H7 (cell line): ENCODE measurements around a stretch of chr4.

DNA sequence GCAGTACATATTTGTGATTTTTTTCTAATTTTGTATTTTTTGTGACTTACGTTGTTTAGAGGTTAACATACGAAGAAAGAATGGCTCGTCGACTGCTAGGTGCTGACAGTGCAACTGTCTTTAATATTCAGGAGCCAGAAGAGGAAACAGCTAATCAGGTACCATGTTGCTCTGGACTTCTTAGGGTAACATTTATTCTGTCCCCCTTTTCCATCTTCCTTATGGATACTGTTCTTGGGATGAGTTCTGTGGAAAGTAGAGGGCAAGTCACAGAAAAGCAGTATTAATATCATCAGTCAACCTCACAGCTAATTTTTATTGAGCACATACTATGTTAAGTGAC, 115.6 kb downstream of the CBR4 start:
- RAMPAGE, long total RNA: no peak

DNA sequence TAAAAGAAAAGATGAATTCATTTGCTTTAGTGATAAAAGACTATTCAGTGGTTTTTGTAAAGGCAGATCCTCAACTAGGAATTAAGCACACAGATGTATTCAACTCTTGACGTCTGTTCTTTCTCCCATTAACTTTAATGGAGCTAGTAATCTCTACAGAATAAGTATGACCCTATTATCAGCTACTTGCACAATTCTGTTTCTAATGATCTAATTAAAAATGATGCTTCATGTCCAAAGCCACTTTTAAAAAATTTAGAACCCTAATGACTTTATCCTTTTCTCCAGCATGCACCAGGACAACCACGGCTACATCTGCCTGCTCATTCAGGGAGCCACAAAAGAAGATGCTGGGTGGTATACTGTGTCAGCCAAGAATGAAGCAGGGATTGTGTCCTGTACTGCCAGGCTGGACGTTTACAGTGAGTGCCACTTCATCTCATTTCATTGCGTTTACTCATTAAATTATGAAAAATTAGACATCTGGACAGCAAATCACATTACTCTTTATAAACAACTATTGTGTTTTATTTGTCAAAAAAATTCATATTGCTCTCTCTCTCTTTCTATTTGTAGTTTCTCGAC, 85.3 kb downstream of the CBR4 start:
- RAMPAGE, long total RNA: no peak

DNA sequence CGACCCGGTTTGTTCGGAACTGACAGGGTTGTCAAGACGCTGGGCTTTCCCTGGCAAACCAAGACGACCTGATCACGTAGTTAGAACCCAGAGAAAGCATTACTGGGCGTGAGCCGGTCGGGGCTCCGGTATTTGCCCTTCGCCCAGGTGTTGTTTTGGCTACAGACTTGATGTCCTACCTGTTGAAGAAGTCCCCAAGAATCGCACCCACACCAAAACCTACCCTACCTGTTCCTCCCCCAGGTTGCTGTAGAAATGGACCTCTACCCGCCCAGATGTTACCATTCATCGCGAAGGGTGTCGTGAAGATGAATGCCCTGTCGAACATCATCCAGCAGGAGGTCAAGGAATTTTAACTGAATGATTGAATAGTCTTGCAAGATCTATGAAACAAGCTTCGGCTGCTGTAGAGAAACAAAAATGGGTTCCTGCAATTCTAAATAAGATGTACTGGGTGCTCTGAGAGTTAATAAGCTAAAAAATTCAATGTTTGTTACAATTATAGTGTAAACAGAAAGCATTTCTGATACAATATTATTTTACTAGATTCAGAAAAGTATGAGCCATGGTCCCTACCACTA, 576 bp upstream of the CBR4 start:
- RAMPAGE, long total RNA: no peak

GRCh38 chr4:169034933-169035365, 24.9 kb upstream of the CBR4 start:
- RAMPAGE, long total RNA: no peak

- RAMPAGE, long total RNA: no peak
Observed at GRCh38 chr4:169213751-169214603, 56.8 kb downstream of the SH3RF1 start.

- RAMPAGE, long total RNA: no peak
Observed at GRCh38 chr4:169271460-169271853, 701 bp upstream of the SH3RF1 start.

- RAMPAGE, long total RNA: no peak
Observed at GRCh38 chr4:169499178-169499918, 113.0 kb downstream of the NEK1 start.

- RAMPAGE, long total RNA: no peak
Observed at GRCh38 chr4:169622619-169622882, 2.2 kb downstream of the CLCN3 start.

DNA sequence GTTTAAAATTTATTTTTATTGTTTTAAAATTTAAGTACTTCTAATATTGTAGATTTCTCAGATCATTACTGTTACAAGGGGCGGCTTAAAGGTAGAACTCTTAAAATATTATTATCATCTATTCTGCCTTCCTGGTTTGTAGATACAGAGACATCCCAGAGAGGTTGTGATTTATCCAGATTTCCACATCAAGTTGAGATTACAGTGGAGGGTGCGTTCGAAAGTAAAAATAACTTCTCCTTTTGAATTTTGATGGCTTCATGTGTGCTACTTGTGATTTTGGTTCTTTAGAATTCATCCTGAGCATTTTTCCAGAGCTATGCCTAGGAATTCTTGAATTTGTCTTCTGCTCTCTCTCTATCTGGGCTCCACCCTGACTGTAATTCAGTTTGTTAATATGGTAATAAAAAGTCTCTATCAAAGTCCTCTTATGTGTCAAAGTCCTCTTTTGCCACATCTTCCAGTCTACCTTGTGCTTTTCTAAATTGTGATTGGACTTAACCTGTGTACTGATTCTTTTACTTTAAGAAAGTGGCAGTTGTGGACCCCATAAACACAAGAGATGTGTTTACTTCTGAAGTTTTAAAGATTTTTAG, 37.2 kb downstream of the CLCN3 start:
- RAMPAGE, long total RNA: no peak

DNA sequence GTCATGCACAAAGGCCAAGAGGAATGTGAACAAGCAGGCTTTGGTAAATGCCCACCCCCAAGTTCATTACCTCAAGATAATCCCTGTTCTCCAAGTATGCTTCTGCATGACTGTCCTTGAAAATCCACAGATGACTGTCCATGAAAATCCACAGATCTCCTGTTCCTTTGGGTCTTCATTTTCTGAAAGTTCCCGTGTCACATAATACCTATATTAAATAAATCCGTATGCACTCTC, 83.6 kb downstream of the MFAP3L start:
- RAMPAGE, long total RNA: no peak

GRCh38 chr4:170089224-170089654, 517 bp downstream of the AADAT start:
- RAMPAGE, long total RNA: no peak

- RAMPAGE, long total RNA: no peak
Observed at GRCh38 chr4:170091461-170091776, 1.7 kb upstream of the AADAT start.

DNA sequence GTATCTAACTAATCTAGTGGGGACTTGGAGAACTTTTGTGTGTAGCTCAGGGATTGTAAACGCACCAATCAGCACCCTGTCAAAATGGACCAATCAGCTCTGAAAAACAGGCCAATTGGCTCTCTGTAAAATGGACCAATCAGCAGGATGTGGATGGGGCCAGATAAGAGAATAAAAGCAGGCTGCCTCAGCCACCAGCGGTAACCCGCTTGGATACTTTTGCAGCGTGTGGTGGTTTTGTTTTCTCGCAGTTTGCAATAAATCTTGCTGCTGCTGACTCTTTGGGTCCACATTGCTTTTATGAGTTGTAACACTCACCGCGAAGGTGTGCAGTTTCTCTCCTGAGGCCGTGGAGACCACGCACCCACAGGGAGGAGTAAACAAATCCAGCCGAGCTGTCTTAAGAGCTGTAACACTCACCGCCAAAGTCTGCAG, 2.2 kb upstream of the AADAT start:
- RAMPAGE, long total RNA: no peak

DNA sequence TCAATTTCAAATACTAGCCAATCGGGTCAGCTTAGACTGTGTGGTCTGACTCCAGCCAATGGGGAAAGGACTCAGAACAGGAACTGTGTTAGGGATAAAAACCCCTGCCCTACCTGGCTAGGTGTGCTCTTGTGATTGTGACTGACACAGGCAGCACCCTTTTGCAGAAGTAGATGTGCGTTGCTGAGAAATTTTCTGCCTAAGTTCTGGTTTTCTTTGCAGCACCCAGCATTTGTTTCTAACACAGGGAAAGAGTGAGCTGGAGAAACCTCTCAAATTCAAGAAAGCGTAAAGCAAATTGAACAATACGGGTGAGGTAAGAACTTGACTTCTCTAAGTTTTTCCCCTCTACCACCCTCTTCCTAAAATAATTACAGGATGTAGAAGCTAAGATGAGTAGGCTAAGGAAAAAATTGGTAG, 136.7 kb upstream of the AADAT start:
- RAMPAGE, long total RNA: no peak

DNA sequence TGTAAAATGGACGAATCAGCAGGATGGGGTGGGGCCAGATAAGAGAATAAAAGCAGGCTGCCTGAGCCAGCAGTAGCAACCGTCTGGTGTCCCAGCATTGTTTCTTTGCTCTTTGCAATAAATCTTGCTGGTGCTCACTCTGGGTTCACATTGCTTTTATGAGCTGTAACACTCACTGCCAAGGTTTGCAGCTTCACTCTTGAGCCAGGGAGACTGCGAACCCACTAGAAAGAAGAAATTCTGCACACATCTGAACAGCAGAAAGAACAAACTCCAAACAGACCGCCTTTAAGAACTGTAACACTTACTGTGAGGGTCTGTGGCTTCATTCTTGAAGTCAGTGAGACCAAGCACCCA, 769.2 kb upstream of the GALNTL6 start:
- RAMPAGE, long total RNA: no peak

DNA sequence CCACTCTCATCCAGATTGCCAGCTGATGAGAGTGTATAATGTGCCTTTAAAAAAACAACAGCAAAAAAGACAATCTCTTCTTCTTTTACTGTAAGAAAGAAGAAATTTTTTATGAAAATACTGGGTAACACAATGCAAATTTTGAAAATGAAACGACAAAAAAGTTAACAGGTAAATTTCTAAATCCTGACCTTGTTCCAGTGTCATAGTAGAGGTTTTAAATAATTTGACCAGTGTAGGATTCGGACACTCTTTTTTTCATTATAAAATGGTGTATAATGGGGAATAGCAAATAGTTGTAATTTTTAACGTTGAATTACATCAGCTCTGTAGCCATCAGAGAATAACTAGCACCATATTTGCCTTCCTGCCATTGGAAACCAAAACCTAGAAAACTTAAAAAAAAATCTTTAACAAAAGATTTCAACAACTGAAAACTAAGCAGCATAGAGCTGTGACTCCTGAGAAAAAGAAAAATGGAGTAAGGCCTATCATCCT, 568.7 kb upstream of the GALNT7 start:
- RAMPAGE, long total RNA: no peak

- RAMPAGE, long total RNA: no peak
Observed at GRCh38 chr4:173167700-173168395, 763 bp upstream of the GALNT7 start.

DNA sequence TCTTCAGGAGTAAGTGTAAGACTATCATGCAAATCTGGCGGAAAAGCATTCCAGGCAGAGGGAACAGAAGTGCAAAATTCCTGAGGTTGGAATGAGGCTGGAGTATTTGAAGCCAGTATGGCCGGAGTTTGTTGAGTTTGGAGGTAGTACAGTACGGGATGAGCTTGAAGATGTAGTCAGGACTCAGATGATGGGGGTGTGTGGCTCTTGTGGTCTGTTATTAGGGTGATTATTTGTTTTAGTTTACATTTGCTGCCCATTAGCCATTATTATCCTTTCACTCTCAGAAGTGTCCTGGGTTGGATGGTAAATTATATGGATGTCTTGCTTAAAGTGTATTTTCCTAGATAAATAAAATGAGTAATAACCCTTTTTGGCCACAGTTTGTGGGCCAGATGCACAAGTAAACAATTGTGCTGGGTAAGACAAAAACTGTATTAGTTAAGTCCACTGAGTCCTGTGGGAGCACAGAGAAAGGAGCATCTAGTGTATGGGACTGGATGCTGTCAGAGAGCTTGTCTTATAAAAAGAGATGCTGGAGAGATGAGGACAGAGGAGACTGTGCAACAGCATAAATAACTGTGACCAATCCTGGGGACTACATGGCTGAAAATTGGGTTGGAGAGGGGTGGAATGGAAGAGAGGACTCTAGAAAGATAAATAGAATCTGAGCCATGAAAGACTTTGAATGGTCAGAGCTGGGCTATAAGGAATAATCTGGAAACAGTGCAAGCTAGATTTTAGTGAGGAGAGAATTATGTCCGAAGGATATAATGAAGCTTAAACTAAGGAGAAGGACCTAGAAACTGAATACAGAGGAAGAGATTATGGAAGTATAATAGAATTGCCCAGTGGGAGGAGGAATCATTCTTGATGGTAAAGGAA, 7.8 kb downstream of the GALNT7 start:
- RAMPAGE, long total RNA: no peak

GRCh38 chr4:173190577-173191154, 22.1 kb downstream of the GALNT7 start:
- RAMPAGE, long total RNA: no peak

DNA sequence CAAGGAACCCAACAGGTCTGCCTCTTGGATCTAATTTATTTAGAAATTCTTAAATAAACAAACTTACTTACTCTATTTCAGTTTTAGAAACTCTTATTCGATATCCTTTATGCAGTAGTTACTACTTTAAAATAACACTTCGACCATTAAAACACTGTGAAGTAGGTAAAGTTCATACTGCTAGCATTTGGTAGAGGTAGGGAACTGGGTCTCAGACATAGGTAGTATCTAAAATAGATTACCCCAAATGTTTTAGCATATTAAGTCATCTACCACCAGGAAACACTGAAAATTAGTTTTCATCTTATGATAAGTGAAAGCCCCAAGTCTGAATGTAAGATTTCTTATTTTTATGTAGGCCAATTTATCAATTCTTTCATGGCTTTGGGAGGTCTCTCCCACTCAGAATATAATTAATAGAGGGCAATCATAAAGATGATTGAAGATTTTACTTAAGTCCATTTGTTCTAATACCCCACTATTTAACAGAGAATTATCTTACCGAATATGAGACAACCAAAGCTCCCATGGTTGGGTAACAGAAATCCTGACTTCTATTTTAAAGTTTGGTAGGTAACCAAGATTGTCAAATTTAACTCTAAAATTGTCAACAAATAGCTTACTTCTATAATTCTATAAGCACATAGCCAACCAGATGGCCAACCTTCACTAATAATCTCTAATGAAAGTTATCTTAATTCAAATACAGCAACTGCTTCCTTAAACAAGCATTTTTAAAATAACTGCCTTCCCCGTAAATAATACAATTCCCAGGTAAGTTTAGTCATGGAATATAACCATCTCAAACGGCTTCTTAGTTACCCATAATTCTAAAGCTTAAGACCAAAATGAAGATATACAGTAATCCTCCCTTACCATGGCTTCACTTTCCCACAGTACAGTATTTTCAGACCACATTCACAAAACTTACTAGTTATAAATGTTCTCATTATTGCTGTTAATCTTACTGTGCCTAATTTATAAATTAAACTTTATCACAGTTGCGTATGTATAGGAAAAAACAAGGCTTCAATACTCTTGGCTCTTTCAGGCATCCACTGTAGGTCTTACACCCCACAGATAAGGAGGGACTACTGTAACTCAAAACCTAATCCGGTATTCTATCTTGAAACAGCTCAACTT, 4.0 kb downstream of the HMGB2 start:
- RAMPAGE, long total RNA: no peak